Measurements from ENCODE around the genes ABCB6, ANKZF1, PTPRN and ASIC4.

GRCh38 chr2:219207601-219208118 lies 1.1 kb downstream of the ZFAND2B start:
- RRBS: 76% methylated on average over 5 of the region's 12 CpGs

DNA sequence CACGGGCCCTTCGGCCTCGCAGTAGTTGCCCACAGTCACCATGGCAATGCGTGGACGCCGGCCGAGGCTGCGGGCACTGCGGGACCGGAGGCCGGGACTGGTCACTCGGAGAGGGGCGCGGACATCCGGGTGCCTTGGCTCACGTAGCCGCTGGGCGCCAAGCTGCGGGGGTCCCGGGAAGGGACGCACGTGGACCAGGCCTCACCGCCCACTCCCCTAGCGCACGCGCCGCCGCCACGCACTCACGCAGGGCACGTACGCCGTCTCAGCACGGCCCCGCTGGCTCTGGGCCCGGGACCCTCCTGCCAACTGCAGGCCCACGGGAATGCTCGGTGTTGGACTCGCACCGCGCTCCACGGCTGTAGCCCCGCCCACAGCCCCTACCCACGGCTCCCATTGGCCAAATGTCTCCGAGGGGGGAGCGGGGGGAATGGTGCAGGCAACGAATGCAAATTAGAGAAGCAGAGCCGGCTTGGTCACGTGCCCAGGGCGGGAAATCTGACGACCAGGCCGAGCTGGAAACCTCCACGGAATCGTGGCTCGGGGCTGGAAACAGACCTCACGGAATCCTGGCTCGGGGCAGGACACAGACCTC lies at the start of gene ABCB6:
Gene ABCB6 (minus strand): TSS at position 327 of the 595 bp plus-strand sequence.
- RRBS: 2% methylated on average over 12 of the region's 57 CpGs

DNA sequence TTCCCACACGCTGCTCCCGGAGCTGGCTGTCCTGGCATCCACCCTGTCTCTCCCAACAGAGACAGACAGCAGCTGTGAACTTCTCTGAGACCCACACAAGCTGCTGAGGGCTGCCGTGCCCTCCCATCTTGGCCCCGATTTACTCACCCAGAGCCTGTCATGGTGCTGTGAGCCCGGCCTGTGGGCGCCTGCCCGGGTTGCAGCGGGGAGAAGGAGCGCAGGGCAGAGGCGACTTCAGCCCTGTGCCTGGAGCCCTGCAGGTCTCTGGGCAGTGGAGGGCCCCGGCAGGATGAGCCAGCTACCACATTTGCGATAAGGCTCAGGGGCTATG lies 3.3 kb upstream of the ABCB6 start:
- RRBS: 97% methylated on average over 4 of the region's 12 CpGs

GRCh38 chr2:219229697-219230648 lies at the start of gene ANKZF1:
Gene ANKZF1 (plus strand): TSS chr2:219229806.
- RRBS: 2% methylated on average over 11 of the region's 55 CpGs

DNA sequence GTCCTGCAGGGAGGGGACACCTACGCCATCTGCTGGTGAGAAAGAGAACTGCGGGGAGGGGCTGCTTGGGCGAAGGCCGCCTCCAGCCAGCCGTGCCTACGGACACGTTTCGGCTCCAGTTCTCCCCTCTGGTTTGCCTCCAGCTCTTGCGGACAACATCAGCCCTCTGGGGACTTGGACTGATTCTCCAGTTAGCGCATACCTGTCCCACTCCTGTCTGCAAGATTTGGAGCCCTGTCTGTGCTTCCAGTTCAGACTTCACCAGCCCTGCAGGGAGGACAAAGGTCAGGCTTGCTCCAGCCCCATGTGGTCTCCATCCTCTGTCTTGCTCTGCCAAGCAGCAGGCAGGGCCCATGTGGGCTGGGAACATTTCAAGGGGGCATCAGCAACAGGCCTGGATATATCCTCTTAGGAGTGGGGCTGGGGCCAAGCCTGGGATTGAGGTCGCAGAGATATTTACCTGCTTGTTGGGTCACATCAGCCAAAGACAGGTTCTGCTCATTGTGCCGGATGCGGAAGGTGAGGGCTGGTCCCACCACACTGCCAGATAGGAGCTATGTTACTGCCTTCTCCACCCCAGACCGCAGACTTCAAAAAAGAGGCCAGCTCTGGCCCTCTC lies 10.2 kb downstream of the PTPRN start:
- RRBS: no CpG with 5 or more reads among the region's 14 CpGs

- RRBS: no CpG with 5 or more reads among the region's 5 CpGs
Observed at GRCh38 chr2:219307468-219307951, 1.7 kb downstream of the PTPRN start.

DNA sequence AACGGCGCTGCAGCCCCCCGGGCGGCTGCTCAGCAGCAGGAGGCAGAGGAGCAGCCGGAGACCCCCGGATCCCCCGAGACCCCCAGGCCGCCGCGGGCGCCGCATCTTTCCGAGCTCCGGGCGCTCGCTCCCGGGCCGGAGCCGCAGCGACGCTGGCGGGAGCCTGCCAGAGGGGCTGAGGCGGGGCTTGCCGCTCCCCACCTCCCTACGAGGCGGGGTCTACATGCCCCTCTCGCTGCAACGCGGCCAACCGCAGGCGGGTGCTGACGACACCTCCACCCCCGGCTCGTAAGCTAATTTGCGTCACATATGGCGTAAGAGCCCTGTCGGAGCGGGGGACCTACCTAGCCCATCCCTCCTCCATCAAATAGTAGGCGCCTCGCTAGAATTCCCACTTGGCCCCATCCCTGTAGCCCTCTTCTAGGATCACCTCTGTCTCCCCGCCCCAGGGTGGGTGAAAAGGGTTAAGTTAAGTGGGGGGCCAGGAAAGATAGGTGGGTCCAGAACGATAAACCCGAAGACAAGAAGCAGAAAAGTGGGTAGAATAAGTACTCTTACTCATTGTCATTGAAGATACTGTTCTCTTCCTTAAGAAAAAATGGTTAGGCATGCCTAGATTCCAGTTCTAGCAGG lies at the start of gene PTPRN:
Gene PTPRN (minus strand): TSS at position 174 of the 633 bp plus-strand sequence.
- RRBS: 2% methylated on average over 9 of the region's 43 CpGs

GRCh38 chr2:219421276-219421794 lies 3.2 kb downstream of the DES start:
- RRBS: 97% methylated on average over 4 of the region's 19 CpGs

GRCh38 chr2:219441317-219441736 lies 6.7 kb downstream of the SPEG start:
- RRBS: 1% methylated on average over 4 of the region's 23 CpGs

DNA sequence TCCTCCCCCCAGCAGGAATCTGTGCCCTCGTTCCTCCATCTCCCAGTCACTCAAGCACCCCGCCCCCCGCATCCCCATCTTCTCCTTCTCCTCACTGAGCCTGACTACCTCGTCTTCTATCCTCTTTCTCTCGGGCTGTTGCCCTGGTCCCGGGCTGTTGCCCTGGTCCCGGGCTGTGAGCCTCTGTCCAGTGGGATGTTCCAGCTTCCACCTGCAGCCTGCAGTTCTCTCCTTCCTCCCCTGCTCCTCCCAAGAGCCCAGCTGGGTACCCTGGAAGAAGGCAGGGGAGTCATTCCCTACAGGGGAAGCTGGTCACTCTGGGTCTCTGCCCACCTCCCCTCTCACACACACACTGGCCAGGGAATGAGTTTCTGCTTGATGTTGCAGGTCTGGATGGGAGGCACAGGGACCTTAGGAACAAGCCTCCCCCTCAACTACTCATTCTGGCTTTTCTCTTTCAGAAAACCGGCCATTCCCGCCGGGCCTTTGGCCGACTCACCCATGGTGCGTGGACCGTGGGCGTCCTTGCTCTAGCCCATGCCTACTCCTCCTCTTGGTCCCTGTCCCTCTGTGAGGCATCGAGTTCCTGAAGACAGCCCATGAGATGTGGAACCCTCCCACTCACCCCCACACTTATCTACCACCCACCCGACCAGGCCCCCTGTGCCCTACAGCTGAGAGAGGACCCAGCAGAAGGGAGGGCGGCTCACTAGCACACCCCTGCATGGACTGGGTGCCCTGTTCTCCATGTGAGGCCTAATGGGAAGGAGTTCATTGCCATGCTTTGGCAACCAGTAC lies 8.2 kb downstream of the SPEG start:
- RRBS: no CpG with 5 or more reads among the region's 17 CpGs

- RRBS: no CpG with 5 or more reads among the region's 39 CpGs
Observed at GRCh38 chr2:219460170-219461714, 26.1 kb downstream of the SPEG start.

DNA sequence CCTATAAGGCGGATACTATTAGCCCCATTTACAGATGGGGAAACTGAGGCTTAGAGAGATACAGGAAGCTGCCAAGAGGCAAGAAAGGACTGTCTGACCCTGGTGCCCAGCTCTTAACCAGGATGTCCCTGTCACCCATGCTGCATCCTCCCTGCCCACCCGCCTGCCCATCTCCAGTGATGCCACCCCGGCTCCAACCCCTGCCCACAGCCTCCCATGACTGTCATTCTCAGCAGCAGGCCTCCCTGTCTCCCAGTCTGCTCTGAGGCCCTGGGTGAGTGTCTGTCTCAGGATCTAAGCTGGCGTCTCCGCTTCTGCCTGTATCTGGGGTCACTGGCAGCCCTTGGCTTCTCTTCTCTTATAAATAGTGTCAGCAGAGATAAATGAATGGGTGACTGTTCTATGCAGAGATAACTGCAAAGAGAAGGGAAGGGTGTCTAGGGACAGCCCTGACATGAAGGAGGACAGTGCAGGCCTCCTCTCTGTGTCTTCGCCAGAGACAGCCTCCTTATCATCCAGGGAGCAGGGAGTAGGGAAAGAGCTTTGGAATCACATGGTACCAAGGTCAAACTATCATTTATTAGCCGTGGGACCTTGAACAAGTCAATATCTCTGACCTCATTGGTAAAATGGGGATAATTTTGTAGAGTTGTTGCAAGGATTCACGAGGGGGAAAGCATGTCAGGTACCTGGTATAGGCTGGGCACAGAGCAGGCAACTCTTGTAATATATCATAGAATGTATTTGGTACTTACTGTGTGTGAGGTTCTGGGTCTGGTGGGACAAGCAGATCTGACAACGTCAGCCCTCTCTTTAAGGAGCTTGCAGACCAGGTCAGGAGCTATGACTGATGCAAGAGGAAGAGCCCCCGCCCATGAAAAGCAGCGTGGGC lies 25.5 kb upstream of the SPEGNB start:
- RRBS: no CpG with 5 or more reads among the region's 11 CpGs

DNA sequence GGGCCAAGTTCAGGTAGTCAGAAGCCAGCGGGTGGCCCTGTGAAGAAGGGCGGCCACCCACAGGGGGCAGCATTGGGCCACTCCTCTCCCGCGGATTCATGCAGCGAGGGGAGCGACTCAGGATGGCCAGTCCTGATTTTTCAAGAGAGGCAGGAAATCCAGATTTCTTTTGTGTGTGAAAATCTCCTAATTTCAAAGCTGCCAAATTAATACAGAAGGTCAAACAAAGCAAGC lies 19.6 kb upstream of the SPEGNB start:
- RRBS: no CpG with 5 or more reads among the region's 6 CpGs

GRCh38 chr2:219484549-219485405 lies 11.2 kb upstream of the SPEGNB start:
- RRBS: 1% methylated on average over 11 of the region's 76 CpGs

DNA sequence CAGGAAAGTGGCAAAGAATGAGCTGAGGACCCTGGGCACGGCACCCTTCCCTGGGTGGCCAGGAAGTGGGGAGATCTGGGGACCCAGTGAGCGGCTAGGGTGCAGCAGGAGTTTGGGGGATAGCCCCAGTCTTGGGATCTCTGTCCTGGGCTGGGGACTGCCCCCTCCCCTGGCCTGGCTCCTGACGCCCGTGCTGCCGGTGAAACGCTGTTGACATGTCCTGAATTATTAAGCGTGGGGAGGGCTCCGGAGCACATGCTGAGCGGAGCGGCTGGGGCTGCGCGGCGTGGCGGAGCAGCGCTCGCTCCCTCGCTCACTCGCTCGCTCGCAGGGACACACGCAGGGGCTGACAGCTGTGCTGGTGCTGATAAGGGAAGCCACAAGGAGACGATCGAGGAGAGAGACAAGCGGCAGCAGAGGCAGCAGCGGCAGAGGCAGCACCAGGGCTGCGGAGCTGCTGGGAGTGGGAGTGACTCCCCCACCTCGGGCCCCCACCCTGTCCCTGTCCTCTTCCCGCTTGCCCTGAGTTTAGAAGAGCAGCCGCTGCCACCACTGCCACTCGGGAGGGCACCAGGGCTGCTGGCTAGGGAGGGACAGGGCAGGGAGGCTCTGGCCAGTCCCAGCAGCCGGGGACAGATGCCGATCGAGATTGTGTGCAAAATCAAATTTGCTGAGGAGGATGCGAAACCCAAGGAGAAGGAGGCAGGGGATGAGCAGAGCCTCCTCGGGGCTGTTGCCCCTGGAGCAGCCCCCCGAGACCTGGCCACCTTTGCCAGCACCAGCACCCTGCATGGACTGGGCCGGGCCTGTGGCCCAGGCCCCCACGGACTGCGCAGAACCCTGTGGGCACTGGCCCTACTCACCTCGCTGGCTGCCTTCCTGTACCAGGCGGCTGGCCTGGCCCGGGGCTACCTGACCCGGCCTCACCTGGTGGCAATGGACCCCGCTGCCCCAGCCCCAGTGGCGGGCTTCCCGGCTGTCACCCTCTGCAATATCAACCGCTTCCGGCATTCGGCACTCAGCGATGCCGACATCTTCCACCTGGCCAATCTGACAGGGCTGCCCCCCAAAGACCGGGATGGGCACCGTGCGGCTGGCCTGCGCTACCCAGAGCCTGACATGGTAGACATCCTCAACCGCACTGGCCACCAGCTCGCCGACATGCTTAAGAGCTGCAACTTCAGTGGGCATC lies at the start of gene ASIC4:
Gene ASIC4 (plus strand): TSS at position 394 of the 1,192 bp plus-strand sequence.
- RRBS: 92% methylated on average over 14 of the region's 58 CpGs

- RRBS: 32% methylated on average over 18 of the region's 53 CpGs
Observed at GRCh38 chr2:219522730-219523426, 8.6 kb downstream of the ASIC4 start.

DNA sequence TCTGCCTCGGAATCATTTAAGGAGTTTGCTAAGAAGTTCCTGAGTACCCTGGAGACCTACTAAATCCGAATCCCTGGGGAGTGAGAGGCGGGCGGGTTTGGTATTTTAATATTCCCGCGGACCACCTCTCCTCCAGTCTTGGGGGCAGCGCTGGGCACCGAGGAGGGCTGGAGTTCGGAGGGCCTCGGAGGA lies 1.5 kb downstream of the OBSL1 start:
- RRBS: no CpG with 5 or more reads among the region's 10 CpGs

- RRBS: 91% methylated on average over 4 of the region's 34 CpGs
Observed at GRCh38 chr2:219628446-219629403, 1.3 kb downstream of the SLC4A3 start.

DNA sequence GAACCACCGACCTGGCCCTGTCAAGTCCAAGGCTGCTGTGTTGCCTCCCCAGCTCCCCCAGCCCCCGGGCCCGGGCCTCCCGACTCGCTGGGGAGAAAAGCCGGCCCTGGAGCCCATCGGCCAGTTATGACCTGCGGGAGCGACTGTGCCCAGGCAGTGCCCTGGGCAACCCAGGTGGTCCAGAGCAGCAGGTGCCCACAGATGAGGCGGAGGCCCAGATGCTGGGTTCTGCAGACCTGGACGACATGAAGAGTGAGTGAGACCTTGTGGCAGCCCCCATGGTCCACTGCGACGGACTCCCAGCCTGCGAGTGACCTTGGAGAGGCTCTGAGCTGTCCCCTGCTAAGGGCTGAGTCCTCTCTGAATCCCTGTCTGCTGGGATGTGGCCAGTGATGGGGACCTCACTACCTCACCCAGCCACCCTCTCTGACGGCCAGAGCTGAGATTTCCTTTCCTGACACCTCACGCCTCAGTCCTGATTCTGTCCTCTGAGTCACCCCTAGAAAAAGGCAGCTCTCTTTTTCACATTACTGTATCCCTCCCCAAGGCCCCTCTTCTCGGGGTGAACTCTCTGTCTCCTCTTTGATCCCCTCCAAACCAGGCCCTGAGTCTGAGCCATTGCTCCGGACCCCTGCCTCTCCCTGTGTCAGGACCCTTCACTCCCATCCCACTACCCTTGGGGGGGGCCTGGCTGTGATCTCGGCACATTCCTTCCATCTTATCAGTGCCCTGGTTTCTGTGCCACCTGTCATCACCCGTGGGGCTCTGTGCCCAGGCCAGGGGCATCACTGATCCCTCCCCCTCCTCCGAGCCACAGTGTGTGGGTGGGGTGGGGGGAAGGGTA lies 2.9 kb downstream of the SLC4A3 start:
- RRBS: no CpG with 5 or more reads among the region's 21 CpGs

GRCh38 chr2:219912530-219913114 lies 285.2 kb downstream of the SLC4A3 start:
- RRBS: no CpG with 5 or more reads among the region's 7 CpGs

Measured in non-pigmented ciliary epithelial cell (primary cell).